SJSA1 (cell line): ENCODE measurements around the gene PWWP2B.

DNA sequence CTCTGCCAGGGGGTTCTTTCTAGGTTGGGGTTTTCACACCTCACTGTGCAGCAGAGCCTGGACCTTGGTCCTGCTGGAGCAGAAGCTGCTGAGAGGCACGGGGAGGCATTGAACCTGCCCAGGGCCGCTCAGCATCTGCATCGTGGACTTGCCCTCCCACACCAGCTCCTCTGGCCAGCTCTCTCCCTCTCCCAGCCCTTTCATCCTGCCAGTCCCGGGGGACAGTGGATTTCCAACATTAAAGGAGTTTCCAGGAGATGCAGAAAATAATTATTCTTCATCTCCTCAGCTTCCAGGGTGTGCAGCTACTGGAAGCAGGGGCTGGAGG, 42.4 kb downstream of the JAKMIP3 start:
- RAMPAGE, long total RNA = no peak

DNA sequence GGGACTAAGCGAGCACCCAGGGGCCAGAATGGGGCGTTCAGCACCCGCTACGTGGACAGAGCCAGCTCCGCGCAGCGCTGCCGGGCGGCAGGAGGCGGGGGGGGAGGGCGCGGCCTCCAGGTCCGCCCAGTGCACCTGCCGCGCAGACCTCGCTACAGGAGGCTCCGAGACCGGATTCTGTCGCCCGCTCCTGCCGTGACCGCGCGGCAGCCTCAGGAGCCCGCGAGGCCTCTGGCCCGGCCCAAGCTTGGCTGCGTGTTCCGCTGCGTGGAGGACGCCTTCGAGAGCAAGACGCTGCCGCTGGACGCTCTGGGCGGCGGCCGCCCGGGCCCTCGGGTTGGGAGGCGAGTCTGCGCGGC, 1.1 kb upstream of the DPYSL4 start:
- RAMPAGE, long total RNA = no peak

- RAMPAGE, long total RNA = no peak
These were observed 9.2 kb upstream of the LRRC27 start for GRCh38 chr10:132322674-132323280.

GRCh38 chr10:132396900-132397974, at the start of gene PWWP2B:
Gene PWWP2B, plus strand, starts transcription at chr10:132397200.
- RAMPAGE, long total RNA = no peak

DNA sequence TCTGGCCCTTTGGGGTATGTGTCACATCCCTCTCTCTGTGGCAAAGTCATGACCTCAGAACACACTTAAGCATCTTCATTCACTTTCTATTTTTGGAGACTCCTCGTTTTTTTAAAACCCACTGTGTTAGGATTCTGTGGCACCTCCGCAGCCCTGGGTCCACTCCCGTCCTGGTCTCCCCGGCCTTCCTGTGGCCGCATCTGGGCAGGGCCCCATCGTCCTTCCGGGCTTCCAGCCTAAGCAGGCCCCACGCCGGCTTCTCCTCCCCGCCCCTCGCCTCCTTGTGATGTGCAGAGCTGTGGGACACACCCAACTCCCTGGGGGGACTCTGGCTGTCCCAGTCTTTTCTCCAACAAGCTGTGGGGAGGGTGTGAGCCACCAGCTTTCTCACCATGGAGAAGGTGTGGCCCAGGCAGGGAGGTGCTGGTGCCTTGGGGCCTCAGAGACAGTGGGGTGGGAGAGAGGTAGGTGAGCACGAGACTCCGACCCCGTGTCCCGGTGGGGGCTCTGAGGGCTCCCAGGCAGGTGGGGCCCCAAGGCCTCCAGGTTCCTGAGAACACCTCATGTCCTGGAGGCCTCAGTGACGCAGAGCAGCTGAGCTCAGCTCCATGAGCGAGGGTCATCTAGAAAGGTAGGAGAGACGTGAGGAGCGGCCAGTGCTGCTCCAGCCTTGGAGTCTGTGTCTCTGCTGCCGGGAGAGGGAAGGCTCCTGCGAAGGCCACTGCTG, 16.6 kb downstream of the PWWP2B start:
- RAMPAGE, long total RNA = no peak

- RAMPAGE, long total RNA = no peak
These were observed 33.1 kb downstream of the PWWP2B start for GRCh38 chr10:132430007-132430556.

DNA sequence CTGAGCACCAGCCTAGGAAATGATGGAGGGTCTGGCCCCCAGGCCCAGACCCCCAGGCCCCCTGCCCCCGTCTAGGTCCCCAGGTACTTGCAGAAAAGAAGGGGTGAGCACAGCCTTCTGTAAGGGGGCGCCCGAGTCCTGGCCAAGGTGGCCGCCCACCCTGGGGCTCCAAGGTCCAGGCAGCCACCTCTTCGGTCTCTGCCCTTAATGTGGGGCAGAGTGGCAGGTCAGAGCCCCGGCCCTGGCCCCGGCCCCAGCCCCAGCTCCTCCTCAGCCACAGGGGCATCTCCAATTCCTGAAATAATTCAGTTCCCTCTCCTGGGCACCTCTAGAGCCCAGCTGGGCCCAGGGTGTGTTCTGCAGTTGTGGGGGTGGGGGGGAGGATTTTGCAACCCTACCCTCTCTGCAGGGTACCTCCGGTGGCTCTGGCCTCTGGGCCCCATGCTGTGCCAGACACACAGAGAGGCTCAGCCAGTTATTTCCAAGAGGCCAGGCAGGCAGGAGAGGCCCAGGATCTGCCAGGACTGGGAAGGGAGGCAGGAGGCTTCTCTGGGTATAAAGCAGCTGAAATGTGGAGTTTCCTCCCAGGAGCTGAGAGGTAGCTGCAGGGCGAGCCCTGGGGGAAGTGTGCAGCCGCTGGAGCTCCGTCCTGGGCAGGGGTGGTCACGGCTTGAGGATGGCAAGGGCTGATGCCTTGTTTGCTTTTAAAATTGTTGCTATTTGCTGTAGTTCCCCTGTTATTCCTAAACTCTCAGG, 47.9 kb downstream of the PWWP2B start:
- RAMPAGE, long total RNA = no peak

DNA sequence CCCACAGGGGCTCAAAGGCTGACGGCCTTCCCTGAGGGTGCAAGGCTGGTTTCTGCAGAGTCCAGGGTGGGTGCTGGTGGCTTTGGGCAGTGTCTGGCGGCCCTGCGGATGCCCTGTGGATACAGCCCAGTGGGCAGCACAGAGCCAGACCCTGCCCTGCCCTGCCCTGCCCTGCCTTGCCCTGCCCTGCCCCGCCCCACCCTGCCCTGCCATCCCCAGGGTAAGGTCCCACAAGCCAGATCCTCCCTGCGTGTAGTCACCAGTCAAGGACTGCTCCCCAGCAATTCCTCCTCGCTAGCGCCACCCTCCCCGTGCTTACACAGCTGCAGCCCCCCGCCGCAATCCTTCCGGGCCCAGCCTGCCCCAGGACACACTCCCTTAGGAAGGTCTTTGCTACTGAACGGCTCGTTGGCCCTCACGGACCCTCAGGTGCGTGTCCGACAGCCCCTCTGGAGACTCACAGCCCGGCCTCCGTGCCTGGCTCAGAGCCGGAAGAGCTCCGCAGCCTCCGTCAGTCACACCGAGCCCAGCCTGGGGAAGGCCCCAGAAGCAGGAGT, 68.2 kb downstream of the PWWP2B start:
- RAMPAGE, long total RNA = no peak

DNA sequence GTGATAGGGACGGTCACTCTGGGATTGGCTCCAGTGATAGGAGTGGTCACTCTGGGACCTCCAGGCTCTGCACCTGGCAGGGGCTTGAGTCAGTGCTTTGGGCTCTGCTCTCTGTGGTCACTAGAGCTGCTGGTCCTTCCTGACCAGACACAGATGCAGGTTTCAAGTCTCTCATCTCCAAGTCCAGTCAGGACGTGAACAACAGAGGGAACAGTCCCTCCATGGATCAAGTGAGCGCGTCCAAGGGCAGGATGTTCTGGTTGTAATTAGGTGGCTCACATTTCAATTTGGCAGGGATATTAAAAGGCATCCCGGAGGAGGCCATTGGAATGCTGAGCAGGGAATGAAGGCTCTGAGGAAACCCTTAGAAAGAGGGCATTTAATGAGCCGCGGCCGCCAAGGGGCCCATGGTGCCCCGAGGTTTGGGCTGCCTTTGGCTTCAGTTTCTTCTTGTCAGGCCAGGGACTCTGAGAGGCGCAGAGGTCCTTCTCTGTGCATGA, 30.9 kb upstream of the INPP5A start:
- RAMPAGE, long total RNA = no peak

GRCh38 chr10:132516495-132517866, 20.6 kb upstream of the INPP5A start:
- RAMPAGE, long total RNA = no peak

DNA sequence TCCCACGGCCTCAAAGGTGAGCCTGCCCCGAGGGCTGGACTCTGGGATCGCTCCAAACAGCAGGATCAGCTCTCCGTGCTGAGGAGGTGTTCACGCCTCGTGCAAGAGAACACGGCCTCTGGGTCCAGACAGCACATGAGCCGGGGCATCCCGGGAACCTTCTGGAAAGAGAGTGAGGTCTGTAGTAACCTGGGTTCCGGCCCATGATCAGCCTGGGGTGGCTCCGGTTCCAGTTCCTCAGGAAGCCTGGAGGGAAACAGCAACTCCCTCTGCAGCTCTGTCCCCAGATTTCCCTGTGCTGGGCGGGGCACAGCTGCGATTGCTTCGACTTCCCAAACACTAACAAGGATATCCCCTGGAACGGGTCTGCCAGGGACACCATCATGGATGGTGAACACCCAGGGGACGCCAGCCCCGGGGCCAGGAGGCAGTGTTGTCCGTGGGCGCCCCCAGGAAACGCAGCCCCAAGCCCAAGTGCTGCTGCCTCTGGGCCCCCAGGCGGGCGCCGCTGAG, 18.0 kb upstream of the INPP5A start:
- RAMPAGE, long total RNA = no peak

- RAMPAGE, long total RNA = no peak
These were observed 10.9 kb upstream of the INPP5A start for GRCh38 chr10:132526724-132527141.

- RAMPAGE, long total RNA = no peak
These were observed 29.8 kb downstream of the INPP5A start for GRCh38 chr10:132567419-132567804.

DNA sequence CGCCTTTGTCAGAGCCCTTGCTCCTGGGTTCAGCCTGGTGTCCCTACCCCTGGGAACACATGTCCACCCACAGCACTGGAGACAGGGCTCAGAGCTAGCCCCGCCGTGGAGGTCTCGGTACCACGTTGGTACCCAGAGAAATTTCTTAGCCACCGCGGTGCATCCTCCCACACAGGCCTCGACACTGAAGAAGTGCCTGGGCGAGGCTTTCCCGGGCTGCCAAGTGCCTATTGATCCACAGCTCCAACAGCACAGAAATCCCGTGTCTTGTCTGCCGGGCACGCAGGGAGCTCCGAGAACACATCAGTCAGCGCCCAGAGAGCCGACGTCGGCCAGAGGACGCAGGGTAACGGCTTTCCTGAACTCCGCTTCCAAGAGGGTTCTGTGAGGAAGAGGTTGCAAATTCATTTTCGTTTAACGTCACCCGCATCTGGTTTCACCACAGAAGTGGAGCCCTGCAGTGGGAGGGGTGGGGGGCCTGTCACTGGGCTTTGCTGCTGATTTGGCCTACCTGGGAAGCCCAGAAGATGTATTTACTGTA, 117.7 kb downstream of the INPP5A start:
- RAMPAGE, long total RNA = no peak

DNA sequence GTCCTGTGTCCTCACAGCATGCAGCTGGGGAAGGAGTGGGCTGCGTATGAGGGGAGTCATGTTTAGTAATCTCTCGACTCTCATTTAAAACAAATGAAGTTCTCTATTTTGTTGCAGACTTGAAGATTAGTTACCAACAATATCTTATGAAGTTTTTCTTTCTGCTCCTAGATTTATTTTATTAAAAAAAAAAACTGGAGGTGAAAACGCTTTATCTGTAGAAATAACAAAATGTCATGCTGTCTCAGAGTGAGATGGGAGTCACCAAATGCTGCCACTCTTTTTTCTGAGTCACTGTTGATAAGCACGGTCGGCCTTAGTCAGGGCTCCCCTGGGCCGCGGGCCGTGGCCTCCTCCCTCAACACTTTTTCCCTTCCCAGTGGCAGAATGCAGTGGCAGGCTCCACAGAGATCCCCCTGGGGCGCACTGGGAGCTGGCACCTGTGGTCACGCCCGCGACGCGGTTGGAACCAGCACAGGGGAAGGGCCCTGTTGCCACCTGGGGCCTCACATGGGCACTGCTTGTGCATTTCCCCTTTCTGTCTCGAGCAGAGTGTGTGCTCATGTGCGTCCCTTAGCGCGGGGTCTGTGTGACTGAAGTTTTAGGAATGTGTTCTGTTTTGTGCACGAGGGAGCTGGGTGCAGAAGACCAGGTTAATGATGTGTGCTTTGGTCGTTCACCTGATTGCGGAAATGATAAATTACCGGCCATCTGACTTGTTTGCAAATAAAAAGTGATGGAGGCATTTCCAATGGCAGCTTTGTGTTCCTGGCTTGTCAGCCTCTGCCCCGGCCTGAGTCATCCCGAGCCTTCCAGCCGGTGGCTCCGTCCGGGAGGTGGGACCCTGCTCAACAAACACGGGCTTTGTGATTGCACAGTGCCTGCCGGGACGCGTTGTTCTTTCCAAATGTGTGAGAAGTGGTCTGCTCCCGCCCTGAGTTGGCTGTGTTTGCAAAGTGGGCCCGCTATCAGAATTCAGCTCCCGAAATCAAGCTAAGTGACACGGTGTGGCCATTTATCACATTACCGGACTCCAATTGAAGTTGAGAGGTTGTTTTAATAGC, 100.7 kb downstream of the NKX6-2 start:
- RAMPAGE, long total RNA = no peak

DNA sequence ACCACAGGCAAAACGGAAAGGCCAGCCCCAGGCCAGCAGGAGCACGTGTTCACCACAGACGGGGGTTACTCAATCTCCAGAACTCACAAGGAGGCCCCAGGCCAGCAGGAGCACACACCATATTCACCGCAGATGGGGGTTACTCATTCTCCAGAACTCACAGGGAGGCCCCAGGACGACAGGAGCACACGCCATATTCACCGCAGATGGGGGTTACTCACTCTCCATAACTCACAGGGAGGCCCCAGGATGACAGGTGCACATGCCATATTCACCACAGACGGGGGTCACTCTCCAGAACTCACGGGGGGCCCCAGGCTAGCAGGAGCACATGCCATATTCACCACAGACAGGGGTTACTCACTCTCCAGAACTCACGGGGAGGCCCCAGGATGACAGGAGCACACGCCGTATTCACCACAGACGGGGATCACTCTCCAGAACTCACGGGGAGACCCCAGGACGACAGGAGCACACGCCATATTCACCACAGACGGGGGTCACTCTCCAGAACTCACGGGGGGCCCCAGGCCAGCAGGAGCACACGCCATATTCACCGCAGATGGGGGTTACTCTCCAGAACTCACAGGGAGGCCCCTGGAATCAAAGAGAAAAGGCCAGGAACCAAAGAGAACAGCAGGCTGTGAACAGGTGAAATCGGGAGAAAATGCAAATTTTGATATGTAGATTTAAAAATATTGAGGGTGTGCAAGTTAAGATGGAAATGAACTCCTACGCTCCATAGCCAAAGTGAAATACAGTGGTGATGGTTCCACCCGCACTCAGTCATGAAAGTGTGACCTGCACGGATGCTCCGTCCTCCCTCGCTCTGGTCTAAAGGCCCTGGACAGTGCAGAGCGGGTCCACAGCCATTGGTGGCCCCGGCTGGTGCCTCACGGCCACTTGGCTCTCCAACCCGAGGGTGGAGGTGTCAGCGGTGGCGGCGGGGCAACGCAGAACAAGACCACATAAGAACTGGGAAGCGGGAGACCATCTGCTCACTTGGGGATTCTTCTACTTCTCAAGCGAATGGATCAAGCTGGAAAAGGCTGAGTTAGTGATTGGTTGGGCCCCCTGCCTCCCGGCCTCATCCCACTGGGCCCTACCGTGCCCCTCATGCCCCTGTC, 61.1 kb downstream of the NKX6-2 start:
- RAMPAGE, long total RNA = no peak

- RAMPAGE, long total RNA = no peak
These were observed 64.8 kb downstream of the CFAP46 start for GRCh38 chr10:132877671-132877947.

GRCh38 chr10:132916951-132917246, 25.5 kb downstream of the CFAP46 start:
- RAMPAGE, long total RNA = no peak

GRCh38 chr10:132961066-132961568, 18.7 kb upstream of the CFAP46 start:
- RAMPAGE, long total RNA = no peak

DNA sequence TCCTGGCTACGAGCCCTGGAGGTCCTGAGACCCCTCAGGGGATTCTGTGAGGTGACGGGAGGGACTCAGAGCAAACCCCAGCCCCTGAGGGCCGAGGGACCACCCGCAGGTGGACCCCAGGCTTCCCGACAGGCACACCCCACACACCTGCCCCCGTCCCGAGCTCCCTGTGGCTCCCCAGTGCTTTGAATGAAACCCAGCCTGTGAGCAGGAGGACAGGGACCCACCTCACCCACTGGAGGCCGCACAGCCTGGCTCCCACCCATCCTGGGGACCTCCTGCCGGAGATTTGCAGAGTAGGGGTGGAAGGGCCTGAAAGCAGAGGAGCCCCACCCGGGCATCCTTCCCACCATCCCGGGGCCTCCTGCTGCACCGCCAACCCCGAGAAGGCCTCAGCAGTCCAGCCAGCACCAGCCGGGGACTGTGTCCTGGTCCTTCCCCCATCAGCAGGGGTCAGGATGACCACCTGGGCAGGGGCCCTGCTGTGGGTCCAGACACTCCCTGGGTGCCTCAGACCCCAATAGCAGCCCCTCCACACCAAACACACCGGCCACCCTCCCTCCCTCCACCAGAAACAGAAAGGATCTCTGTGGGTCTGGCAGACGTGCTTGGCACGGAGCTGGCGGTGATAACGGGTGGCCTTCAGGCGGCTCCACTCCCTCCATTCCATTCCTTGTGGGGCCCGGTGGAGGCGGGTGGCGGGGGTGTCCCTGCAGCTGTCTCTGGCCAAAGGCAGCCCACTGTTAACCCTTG, 14.0 kb downstream of the VENTX start:
- RAMPAGE, long total RNA = no peak